A172 (cell line): ENCODE measurements around the genes TOB2, ACO2, CCDC134 and SREBF2.

DNA sequence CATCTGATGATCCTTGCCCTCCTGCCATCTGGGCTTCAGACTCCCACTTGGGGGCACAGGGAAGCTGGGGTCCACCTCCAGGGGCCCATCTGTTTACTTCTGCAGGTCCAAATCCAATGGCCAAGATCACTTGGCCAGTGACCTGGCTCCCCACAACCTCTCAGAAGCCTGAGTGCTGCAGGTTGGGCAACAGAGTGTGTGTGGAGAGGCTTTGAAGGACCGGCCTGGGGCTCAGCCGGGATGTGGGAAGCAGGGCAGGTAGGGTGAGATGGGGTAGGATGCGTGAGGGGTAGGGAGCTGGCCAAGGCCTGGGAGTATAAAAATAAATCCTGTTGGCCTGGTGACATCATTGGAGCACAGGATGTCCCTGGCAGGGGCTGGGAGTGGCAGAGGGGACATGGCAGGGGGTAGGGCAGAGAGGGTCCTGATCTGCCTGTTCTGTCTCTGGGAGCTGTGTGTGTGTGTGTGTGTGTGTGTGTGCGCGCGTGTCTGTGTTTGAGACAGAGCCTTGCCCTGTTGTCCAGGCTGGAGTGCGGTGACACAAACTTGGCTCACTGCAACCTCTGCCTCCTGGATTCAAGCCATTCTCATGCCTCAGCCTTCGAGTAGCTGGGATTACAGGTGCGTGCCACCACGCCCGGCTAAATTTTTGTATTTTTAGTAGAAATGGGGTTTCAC lies 28.6 kb downstream of the TEF start:
- RAMPAGE, long total RNA = no peak

DNA sequence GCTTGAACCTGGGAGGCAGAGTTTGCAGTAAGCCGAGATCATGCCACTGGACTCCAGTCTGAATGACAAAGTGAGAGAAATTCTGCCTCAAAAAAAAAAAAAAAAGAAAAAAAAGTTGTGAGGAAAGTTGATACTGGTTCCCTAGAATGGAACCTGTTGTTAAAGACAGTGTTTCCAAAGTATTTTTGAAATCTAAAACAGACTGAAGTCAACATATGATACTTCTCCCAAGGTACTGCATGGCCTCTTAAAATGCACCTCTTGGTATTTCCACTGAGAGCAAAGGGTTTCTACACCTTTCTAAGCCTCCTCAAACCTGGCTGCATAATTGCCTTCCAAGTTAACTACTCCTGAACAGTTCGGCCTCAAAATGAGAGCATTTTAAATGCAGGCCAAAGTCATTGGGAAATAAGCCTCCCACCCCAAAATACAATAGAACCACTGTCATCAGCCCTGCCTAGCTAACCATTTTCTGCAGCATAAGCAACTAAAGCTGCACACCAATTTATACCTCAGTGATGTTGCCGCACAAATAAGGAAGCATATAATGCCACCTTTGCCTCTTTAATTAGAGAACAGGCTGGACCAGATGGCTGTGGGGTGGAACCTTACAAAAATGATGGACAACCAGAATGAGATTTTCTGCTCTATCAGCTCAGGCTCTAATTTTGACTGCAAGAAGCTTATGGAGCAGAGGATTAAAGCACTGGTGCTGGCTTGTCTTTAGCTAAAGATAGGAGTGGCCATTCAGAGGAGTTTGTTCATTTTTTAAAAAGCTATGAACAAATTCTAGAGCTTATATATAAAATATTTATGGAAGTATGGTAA lies 4.4 kb downstream of the TOB2 start:
- RAMPAGE, long total RNA = no peak

- RAMPAGE, long total RNA = no peak
Observed at GRCh38 chr22:41446601-41446893, at the start of gene TOB2. Gene TOB2 (minus strand): TSS chr22:41446801.

- RAMPAGE, long total RNA = start-site peak on the plus strand at chr22:41469109-41469140, 25 and 33 reads in 2 replicates
Observed at GRCh38 chr22:41468933-41469748, at the start of gene ACO2. Gene ACO2 (plus strand): TSS chr22:41469117.

DNA sequence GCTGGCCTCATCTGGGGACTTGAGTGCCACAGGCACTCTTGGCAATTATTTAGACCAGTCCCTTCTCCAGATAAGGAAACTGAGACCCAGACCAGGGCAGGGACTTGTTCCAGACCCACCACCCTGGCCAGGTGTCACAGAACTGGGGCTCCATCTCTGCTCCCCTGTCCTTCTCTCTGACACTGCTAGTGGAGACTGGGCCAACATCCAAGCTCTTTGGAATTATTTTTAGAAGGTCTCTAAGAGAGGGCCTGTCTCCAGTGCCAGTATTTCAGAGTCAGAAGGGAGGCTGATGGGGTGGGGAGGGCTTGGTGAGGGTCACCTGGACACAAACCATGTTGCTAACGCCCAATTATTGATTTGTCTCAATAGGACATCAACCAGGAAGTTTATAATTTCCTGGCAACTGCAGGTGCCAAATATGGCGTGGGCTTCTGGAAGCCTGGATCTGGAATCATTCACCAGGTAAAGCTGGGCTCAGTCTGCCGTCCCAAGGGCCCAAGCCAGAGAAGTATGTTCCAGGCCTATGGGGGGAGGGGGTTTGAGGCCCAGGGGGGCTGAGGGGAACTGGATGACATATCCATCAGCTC lies 32.7 kb downstream of the POLR3H start:
- RAMPAGE, long total RNA = no peak

DNA sequence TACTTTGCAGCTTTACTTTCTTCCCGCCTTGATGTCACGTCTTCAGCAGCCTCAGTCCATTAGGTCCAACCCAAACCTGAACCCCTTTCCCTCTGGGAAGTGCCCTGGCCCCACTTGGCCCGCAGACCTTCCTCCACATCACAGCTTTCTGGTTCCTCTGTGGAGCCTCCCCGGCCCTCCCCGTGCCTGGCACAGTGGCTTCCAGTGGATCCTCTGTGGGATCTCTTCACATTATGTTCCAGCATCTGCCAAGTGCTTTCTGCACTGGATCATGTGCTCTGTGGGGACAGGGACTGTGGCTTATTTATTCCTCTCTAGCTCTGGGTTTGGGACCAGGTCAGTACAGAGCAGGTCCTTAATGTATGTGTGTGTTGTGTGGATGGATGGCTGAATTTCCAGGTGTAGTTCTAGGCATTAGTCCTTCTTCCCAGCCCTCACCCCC lies 30.9 kb downstream of the POLR3H start:
- RAMPAGE, long total RNA = no peak

DNA sequence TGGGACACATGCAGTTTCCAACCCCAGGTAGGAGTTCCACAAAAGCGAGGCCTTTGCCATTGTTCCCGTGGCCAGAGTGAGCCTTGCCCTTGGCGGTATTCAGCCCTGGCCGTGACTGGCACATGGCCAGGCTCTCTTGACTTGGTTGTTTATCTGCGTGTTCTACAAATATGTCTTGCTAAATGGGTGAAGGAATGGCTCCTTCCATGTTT lies 20.1 kb downstream of the POLR3H start:
- RAMPAGE, long total RNA = no peak

DNA sequence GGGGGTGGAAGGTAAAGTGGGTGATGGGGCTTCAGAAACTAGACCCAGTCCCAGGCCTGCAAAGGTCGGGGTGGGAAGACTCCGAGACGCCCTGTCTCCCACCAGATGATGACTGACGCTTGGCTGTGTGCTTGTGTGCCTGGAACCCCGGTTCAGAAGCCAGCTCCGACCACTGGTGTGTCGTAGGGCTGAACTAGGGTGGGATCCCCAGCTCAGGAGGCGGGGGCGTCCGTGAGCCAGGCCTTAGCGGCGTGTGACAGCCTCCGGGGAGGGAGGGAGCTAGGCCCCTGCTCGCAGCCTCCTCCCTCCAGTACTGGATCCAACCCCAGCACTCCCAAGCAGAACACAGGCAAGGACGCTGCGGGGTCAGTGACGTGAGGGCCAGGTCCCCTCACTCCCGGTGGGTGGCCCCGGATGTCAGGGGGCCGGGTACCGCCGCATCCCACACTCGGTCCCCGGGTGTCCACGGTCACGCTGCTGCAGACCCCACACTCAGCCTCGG lies 423 bp downstream of the PMM1 start:
- RAMPAGE, long total RNA = no peak

GRCh38 chr22:41673857-41674567 lies 14.7 kb downstream of the SNU13 start:
- RAMPAGE, long total RNA = no peak

DNA sequence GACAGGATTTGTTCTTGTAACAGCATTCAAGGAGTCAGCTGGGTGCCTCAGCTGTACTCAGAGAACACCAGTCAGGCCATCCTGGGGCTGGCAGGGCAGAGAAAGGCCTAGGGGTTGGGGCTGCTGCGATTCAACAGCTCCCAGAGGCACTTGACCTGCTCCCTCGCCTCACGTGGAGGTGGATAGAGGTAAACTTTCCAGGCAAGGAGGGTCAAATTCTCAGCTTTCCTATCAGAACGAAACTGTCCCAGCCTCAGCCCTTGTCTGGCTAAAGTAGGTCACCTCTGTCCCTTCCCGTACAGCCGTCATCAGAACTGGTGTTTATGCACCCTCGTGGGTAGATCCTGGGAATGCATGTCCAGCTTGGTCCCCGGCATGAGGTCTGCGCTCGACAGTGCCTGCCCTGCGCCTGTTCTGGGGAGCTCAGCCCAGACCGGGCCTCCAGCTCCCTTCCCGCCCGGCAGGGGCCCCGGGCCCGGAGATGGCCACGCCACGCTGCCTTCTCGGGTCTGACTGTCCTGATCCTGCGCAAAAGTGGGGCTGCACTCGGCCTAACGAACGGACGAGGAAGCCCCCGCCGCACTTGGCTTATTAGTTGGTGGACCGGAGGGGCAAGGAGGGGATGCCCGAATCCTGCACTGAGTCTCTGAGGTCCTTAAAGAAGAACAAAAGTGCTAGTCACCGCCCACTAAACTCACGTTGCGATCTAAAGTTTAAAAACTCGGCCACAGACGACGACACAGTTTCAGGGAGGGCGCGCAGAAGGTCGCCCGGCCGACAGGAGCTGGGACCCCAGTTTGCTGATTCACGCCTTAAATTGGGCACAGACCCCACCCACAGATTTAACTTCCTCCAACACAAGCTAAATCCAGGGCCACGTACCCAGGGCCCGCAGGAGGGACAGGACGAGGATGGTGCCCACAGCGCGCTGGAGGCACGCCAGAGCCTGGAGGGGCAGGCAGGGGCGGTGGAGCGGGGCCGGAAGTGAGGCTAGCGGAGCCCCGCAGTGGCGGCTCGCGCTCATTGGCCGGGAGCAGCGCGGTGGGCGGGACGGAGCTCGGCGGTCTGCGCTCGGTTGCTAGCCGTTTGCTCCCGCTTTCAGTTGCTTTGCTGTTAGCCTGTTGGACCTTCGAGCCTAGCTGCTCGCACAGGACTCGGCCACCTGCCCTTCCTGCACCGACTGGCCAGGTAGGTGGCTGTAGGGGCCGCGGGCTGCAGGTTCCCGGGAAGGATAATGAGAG lies at the start of gene CCDC134:
CCDC134 (plus strand) TSS at position 1,101 of the 1,241 bp plus-strand sequence.
- RAMPAGE, long total RNA = start-site peak on the plus strand centred at position 1,066 of the sequence, 72 bp wide, 28 and 24 reads in 2 replicates

DNA sequence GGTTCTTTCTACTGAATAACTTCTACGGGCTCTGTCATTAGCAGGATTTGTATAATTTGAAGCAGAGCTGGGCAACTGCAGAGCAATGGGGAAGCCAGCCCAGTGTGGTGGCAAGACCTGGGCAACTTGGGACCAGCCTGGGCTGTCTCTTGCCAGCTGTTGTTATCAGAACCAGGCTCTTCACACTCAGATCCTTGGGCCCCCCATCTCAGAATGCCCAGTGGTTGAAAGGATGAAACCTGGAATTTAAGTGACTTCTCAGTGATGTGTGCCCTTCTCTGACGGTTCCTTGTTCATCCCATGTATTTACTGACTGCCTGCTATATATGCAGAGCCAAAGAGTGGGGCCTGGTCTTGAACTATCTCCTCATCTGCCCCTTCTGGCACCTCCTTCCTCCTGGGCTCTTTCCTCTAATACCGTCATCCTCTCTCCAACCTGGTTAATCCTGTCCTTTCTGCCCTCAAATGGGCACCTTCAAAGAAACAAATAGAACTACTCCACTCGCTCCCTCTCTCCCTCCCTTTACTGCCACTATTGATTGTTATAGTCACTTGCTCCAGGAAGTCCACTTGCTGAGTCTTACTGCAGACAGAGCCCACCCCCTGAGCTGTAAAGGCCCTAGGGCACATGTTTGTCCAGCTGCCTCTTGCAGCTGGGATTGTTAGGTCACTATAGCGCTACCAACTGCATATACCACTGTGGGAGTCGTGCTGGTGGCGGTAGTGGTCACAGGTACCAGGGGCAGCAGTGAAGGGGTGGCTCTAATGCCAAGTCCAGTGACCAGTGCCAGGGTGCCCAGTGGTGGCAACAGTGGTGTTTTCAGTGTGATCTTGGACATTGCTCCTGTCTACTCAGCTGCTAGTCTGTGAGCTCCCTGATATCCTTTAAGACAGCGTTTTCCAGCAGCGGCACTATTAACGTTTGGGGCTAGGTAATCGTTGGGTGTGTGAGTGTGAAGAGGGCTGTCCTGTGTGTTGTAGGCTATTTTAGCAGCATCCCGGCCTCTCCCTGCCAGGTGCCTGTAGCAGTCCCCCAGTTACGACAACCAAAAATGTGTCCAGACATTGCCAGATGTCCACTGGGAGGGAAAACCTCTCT lies 4.5 kb upstream of the SREBF2 start:
- RAMPAGE, long total RNA = no peak

DNA sequence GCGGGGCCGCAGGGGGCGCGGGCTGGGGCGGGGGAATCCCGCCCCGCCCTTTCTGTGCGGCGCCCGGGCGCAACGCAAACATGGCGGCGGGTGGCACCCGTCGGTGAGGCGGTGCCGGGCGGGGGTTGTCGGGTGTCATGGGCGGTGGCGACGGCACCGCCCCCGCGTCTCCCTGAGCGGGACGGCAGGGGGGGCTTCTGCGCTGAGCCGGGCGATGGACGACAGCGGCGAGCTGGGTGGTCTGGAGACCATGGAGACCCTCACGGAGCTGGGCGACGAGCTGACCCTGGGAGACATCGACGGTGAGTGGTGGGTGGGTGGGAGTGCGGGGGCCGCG lies at the start of gene SREBF2:
SREBF2 (plus strand) TSS at position 49 of the 337 bp plus-strand sequence.
- RAMPAGE, long total RNA = no peak

DNA sequence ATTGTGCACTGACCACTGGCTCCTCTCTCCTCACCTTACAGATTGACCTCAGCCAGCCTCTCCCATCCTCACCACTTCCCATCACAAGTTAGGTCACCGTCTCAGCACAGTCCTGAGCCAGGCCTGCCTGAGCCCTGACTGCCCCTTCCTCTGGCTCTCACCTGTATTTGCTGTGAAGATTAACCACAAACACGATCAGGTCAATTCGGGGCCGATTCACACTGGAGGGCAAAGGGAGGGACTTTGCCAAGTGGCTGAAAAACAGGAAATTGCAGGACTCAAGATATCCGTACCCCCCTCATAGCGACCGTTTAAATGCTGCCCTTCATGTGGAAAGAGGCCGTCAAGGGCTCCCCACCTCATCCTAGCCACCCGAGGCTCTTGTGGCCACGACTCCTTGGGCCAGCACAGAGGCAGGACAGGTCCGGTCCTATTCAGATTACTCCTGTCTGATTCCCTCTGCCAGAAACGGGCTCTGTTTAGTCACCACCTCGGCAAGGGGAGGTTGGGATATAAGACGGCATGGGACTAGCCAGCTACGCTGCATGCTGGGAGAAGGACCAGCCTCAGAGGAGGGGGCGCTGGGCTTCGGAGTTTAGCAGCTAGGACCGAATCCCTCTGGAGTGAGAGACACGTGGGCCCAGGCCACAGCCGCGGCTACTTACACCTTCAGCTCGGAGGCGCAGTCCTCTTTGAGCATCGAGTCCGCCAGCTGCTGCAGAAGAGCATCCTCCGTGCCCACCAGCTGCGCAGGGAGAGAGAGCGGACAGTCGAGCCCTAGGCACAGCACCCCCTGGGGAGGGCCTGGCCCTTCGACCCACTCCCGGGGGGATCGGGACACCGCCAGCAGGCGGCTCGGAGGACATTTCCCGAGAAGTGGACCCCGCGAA lies 955 bp downstream of the CENPM start:
- RAMPAGE, long total RNA = no peak

GRCh38 chr22:41977126-41977793 lies 8.0 kb downstream of the SEPTIN3 start:
- RAMPAGE, long total RNA = no peak

- RAMPAGE, long total RNA = no peak
Observed at GRCh38 chr22:42080328-42080843, 886 bp downstream of the SMDT1 start.

DNA sequence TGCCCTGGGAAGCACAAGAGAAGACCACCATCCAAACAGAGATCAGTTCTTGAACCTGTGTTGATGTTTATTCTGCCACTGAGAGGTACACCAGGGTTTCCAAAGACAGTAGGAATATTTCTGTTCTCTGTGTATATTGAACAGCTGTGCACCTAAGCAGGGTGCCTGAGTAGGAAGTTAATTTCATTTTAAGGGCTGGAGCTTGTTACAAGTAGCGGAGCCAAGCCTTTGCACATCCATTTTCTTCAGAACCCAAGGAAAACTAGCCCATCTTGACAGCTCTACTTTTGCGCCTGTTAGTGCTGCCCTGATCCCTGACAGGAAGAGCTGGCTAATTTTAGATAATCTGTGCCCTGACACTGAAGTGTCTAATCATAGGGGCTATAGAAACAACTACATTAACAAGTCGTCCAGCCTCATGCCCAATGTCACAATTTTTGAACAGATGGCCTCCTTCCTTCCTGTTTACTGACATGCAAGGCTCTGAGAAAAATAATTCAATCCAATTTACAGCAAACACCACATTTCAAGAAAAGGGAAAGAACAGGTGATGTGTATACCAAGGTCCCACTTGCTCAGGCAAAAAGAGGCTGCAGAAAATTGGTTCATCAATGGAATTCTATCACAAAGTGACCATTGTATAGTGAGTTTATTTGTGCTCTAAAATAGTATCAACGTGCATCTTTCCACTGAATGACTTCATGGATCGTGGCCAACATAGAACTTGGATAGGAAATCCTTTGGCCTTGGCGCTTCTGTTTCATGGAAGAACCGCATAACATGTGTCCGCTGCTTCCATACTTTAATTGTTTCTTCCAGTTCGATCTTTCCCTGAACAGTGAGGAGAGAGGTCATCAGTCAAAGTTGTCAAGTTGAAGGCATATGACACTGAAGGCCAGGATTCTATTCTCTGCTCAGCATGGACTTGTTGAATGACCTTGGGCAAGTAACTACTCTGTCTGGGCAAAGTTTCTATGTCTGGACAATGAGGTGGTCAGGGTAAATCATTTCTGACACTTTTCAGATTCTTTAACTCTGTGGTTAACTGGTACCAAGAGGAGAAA lies 4.8 kb downstream of the NDUFA6 start:
- RAMPAGE, long total RNA = no peak

GRCh38 chr22:42091330-42091771 lies 779 bp upstream of the NDUFA6 start:
- RAMPAGE, long total RNA = no peak

DNA sequence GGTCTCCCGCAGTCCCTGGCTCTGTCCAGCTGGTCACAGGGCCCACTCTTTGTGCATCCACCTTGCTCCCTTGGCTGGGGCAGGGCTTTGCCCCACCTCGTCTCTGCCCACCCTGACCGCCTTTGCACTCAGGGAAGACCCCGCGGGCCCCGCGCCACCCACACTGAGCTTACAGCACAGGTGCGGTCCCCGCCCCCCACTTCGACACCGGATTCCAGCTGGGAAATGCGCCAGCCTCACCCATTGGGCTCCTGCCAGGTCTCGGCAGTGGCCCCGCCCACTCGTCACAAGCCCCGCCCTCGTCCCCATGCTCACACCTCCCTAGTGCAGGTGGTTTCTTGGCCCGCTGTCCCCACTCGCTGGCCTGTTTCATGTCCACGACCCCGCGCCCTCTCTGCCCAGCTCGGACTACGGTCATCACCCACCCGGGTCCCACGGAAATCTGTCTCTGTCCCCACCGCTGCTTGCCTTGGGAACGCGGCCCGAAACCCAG lies 1.3 kb downstream of the CYP2D6 start:
- RAMPAGE, long total RNA = no peak

DNA sequence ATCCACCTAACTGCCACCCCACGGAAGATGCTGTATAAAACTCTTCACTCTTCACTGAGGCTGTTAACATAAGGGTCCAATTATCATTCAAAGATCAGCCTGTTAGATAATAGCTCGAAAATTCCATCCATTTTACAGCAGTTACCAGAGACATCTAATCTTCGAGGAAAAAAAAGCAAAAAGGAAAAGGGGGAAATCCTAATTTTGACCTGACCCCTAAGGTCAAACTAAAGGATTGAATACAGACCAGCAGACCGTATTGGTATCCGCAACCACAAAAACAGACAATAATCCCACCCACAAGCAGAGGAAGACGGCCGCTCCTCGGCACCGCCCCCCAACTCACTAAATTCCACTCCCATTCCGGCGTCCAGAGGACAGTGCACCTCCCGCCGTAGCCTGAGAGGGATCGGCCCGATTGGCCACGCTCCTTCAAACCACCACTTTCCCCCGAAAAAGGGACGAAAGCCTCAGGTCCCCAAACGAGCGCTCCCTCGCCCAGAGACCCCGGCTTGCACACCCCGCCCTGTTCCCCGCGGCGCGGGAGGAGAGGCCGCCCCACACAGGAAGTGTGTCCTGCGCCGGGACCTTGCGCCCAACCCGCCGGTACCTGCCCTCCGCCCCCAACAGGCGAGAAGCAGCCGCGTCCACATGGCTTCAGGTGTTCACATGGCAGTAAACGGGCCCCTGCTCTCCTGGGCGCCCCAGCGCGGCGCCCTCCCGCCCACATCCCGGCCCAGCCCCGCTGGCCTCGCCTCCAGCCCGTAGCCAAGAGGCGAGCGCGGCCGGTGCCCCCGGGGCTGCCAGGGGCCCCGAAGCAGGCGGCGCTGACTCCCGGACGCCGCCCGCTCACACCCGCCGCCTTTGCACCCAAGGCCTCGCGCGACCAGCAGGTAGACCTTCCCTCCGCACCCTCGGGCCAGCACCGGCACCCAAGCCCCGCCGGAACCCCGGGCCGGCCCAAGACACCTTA lies 1.0 kb downstream of the TCF20 start:
- RAMPAGE, long total RNA = no peak

DNA sequence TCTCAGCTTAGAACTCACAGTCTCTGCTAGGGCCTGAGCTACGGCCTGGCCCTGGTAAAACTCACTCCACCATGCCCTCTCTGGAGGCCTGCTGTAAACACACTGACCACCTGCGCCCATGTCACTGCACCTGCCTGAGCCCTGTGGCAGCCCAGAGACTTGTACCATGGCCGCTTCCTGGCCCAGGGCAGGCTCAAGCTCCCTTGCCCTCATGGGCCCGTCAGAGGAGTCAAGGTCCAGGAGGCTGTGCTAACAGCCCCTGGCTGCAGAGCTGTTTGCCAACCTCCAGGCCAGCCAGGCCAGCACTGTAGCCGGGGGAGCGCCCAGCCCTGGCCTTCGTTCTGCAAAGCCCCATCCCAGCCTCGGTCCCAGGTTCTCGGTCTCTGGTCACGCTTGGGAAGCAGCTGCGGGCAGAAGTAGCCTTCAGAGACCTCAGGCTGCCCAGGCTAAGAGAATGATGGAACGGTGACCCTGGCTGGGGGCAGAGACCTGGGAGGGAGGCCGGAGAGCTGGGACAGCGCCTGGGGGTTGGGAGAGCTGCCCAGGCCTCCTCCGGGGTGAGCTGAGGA lies 11.8 kb upstream of the TCF20 start:
- RAMPAGE, long total RNA = no peak